Measurements from ENCODE around the genes GOLPH3L, ANXA9 and PIP5K1A.

DNA sequence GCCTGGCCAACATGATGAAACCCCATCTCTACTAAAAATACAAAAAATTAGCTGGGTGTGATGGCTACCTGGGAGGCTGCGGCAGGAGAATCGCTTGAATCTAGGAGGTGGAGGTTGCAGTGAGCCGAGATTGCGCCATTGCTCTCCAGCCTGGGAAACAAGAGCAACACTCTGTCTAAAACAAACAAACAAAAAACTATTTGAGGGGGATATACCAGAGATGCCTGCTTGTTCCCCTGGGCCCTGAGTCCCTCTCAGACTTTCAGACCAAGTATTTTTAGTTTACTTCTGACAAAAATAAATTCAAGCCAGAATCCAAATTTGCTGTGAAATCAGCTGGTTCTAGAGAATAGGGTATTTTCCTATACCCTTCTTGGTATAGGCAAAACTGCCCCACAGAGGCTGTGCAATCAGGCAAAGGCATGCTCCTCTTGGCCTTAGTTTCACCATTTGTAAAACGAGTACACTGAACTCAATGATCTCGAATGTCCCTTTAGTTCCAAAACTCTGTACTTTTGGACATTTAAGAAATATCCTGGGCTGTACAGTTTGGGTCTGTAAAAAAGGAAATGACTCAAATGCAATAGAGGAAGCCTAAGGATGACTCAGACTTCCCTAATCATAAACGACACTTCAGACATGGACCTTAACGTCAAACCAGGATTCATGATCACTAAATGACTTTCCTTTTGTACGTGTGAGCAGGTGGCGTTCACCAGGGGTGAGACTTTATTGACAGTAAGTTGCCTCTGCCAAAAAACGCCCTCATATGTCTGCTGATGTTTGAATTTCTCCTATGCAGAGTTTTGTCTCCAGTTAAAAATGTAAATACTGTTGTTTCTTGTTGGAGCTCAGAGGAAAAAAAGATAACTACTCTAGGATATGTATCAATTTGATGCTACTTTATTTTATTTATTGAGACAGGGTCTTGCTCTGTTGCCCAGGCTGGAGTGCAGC lies 16.1 kb downstream of the ENSA start:
- PRO-cap, 2 experiments: peak in 2 of 2 experiments; most common plus-strand start position 631 of the sequence (in 2); most common minus-strand start position 499 of the sequence (in 1)
- RAMPAGE, long total RNA, 5 experiments: no peak in any of the 5 experiments

DNA sequence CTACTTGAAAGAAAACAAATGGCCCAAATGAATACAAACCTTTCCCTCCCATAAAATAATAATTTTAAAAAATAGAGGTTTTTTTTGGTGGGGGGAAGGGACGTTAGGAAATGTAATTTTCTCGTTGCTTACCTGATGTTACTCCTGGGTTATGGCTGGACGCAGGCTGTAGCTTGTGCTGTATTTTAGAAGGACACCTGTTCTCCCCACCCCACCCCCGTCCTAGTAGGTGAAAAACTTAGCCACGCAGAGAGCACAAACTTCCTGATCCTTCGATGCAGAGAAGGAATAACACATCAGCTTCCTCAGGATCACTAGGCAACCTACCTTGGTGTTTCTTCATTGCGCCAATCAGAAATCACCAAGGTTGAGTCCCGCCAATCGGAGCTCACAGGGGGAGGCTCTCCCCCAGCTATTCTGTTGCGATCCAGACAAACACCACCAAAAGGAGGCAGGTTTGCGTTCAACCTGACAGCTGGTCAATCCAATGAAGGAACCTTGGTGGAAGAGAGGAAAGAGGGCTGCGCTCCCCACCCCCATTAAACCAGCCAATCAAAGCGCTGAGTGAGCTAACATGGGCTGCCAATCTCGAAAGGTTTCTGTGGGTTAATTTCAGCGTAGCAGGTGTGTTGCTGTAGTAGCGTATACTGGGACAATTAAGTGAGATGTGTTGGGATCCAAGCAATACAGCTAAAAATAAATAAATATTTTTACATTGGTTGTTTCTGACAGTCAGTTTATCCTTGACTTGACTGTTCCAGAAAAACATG lies at the start of gene GOLPH3L:
GOLPH3L (minus strand) TSS at position 295 of the 770 bp plus-strand sequence.
- PRO-cap, 2 experiments: peak in 2 of 2 experiments; most common plus-strand start position 444 of the sequence (in 1); most common minus-strand start position 325 of the sequence (in 1)
- RAMPAGE, long total RNA, 5 experiments: start-site peak on the minus strand in 5 of 5 experiments, centred at positions 218 to 293 of the sequence, 17 to 187 reads per replicate

DNA sequence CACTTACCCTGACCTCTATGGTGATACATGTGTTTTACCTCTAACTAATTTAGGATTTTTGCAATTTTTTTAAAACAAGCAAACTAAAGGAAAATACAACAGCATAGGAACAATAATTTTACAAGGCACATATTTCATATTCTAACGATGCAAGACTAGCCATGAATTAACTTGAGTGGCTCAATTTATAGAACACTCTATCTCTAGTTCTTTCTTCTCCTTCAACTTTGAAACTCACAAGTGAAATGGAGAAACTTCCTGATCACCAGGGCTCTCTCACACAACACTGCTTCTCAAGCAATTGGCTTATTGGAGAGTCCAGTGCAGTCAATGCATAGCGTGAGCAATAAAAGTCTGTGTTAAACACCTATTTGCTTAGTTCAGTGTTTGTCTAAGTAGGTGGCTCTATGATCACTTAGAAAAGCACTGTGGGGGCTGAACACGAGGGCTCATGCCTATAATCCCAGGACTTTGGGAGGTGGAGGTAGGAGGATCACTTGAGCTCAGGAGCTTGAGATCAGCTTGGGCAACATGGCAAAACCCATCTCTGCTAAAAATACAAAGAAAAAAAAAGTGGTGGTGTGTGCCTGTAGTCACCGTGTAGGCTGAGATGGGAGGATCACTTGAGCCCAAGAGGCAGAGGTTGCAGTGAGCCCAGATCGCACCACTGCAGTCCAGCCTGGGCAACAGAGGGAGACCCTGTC lies 12.2 kb downstream of the CTSS start:
- PRO-cap, 2 experiments: no peak in any of the 2 experiments
- RAMPAGE, long total RNA, 5 experiments: no peak in any of the 5 experiments

GRCh38 chr1:150843431-150843908 lies 32.9 kb downstream of the ARNT start:
- PRO-cap, 2 experiments: no peak in any of the 2 experiments
- RAMPAGE, long total RNA, 5 experiments: no peak in any of the 5 experiments

GRCh38 chr1:150874665-150875257 lies 1.6 kb downstream of the ARNT start:
- PRO-cap, 2 experiments: no peak in any of the 2 experiments
- RAMPAGE, long total RNA, 5 experiments: no peak in any of the 5 experiments

DNA sequence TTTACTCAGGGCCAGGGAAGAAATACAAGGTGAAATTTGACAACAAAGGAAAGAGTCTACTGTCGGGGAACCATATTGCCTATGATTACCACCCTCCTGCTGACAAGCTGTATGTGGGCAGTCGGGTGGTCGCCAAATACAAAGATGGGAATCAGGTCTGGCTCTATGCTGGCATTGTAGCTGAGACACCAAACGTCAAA lies 16.6 kb downstream of the SETDB1 start:
- PRO-cap, 2 experiments: no peak in any of the 2 experiments
- RAMPAGE, long total RNA, 5 experiments: no peak in any of the 5 experiments

- PRO-cap, 2 experiments: no peak in any of the 2 experiments
- RAMPAGE, long total RNA, 5 experiments: no peak in any of the 5 experiments
These were observed 10.6 kb downstream of the CERS2 start for GRCh38 chr1:150963602-150964789.

DNA sequence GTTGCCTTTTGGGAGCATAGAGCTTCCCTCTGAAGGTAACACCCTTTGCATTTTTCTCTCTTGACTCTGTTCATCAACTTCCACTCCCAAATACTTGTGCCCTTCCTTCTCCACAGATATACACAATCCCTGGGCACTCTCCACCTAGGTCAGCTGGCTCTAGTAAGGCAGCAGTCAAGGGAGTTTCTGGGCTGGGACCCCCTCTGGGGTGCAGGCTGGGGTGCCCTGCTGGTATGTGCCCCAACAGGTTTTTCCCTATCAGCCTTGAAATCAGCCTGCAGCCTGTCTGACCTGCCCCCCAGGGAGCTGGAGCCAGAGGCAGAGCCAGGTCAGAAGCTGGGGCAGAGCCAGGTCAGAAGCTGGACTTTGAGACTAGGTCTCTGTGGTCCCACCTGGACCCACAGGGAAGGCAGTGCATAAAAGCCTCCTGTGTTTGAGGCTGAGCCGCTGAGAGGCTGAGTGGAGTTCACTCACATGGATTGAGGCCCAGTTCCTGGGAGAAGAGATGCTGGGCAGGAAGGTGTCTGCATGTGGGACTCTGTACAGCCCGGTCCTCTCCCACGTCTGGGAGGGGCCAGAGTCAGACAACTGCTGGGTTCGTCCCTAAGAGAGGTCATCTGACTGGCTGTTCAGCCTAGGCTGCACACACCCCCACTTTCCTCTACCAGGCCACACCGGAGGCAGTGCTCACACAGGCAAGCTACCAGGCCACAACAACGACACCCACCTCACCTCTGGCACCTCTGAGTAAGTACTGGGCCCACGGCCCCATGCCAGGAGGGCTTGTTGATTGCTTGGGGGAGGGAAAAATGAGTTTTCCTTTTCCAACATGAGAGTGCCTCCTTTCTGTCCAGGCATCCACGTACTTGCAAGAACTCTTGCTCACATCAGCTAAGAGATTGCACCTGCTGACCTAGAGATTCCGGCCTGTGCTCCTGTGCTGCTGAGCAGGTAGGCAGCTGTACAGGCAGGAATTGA lies at the start of gene ANXA9:
ANXA9 (plus strand) TSS at position 660 of the 978 bp plus-strand sequence.
- PRO-cap, 2 experiments: peak in 1 of 2 experiments; most common plus-strand start position 672 of the sequence (in 1); most common minus-strand start position 526 of the sequence (in 1)
- RAMPAGE, long total RNA, 5 experiments: start-site peak on the plus strand in 2 of 5 experiments, centred at positions 358 to 687 of the sequence, 18 to 21 reads per replicate

- PRO-cap, 2 experiments: no peak in any of the 2 experiments
- RAMPAGE, long total RNA, 5 experiments: no peak in any of the 5 experiments
These were observed 5.0 kb downstream of the MINDY1 start for GRCh38 chr1:151001514-151002299.

GRCh38 chr1:151002352-151003252 lies 4.1 kb downstream of the MINDY1 start:
- PRO-cap, 2 experiments: peak in 1 of 2 experiments; most common plus-strand start chr1:151002976 (in 1); most common minus-strand start chr1:151002802 (in 1)
- RAMPAGE, long total RNA, 5 experiments: no peak in any of the 5 experiments

GRCh38 chr1:151071651-151072001 lies 1.1 kb downstream of the GABPB2 start:
- PRO-cap, 2 experiments: no peak in any of the 2 experiments
- RAMPAGE, long total RNA, 5 experiments: no peak in any of the 5 experiments

DNA sequence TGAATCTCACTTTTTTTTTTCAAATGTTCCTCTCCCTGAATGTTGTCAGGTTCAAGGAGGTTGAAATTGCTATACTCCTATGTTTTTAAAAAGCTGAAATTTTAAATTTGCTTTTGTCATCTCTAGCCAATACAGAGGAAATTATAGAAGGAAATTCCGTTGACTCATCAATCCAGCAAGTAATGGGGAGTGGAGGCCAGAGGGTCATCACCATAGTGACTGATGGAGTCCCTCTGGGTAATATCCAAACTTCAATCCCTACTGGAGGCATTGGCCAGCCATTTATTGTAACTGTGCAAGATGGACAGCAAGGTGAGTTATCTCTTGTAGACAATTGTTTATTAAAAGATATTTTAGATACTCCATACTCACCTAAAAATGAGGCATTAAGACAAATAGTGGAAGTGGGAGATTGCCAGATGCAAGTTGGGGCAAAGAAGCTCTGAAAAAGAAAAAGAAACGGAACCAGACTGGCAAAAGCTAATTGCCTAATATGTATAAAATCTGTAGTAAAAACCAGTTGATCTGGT lies 36.4 kb downstream of the GABPB2 start:
- PRO-cap, 2 experiments: no peak in any of the 2 experiments
- RAMPAGE, long total RNA, 5 experiments: no peak in any of the 5 experiments

- PRO-cap, 2 experiments: no peak in any of the 2 experiments
- RAMPAGE, long total RNA, 5 experiments: no peak in any of the 5 experiments
These were observed 2.9 kb downstream of the SCNM1 start for GRCh38 chr1:151168929-151169147.

- PRO-cap, 2 experiments: peak in 2 of 2 experiments; most common plus-strand start chr1:151198552 (in 2); most common minus-strand start chr1:151198819 (in 2)
- RAMPAGE, long total RNA, 5 experiments: start-site peak on the plus strand in 2 of 5 experiments, at chr1:151198571-151198607 at its widest, 159 to 1,141 reads per replicate
These were observed at the start of gene PIP5K1A for GRCh38 chr1:151198485-151199424. Gene PIP5K1A, plus strand, starts transcription at chr1:151198552.

DNA sequence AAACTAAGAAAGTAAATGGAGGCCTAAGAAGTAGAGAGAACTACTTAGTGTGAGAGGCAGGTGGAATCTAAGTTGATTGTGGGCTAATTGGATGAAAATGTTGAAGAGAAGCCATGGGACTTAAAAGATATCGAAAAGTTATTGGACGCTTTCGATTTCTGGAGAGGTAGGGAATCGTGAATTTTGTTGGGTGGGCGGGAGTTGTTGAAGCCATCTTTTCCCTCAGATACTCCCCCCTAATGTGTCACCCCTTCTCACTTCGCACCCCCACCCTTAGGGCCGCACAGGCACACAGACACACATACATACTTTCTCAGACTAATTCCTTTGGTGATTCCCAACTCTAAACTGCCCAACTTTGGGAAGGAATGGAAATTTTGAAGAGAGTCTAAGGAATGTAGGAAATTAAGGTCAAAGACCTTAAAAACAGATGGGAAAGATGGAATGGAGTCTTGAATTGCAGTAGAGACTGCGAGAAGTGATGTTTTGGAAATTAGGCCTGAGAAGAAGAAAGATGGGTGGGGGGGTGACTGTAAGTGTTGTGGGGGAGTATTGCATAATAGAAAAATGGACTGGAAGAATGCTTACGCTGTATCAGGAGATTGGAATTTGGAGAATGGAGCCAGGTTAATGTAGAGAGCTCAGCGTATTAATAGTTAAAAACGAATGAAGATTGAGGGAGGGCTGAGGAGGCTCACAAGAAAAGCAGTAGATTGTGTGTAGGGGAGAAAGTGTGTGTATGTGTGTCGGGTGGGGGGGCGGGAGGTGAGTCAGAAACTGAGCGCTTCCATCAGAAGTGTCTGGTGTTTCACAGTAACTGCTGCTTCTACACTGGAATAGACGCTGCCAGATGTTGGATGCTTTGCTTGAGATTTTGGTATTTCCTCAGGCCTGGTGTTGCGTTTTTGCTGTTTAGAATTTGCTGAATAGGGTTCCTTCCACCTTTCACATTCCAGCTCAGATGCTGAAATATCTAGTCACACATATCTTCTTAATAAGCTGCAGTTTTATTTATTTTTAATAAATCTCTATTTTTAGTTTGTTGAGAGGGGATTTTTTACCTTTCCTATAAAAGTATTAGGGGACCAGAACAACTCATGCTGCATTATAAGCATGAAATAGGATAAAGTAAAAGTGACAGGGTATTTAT lies 1.7 kb downstream of the PIP5K1A start:
- PRO-cap, 2 experiments: peak in 2 of 2 experiments; most common plus-strand start position 597 of the sequence (in 1); most common minus-strand start position 350 of the sequence (in 1)
- RAMPAGE, long total RNA, 5 experiments: no peak in any of the 5 experiments

DNA sequence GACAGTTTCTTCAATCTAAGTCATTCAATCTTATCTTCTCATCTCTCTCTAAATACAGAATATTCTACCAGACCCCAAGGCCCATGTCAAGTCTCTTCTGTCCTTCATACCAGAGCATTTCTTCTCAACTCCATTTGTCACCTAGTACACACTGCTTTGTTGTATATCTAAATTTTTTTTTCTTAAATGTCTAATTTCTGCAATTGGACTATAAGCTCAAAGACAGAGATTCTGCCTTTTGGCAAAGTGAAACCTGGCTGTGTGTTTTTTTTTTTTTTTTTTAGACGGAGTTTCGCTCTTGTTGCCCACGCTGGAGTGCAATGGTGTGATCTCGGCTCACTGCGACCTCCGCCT lies 22.0 kb downstream of the ZNF687 start:
- PRO-cap, 2 experiments: peak in 2 of 2 experiments; most common minus-strand start position 275 of the sequence (in 2)
- RAMPAGE, long total RNA, 5 experiments: no peak in any of the 5 experiments

- PRO-cap, 2 experiments: peak in 1 of 2 experiments; most common plus-strand start chr1:151310136 (in 1); most common minus-strand start chr1:151309992 (in 1)
- RAMPAGE, long total RNA, 5 experiments: no peak in any of the 5 experiments
These were observed 17.3 kb downstream of the PI4KB start for GRCh38 chr1:151309869-151310425.

GRCh38 chr1:151401022-151401709 lies 1.8 kb downstream of the PSMB4 start:
- PRO-cap, 2 experiments: peak in 1 of 2 experiments; most common minus-strand start chr1:151401556 (in 1)
- RAMPAGE, long total RNA, 5 experiments: no peak in any of the 5 experiments

DNA sequence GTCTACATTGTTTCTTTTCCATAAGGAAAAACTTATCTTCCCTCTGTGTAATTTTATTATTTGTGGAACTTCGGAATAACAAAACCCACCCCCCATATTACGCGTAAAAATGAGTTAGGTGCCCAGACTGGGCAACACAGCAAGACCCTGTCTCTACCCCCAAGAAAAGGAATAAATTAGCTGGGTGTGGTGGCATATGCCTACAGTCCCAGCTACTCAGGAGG lies 20.4 kb downstream of the PSMB4 start:
- PRO-cap, 2 experiments: no peak in any of the 2 experiments
- RAMPAGE, long total RNA, 5 experiments: no peak in any of the 5 experiments

DNA sequence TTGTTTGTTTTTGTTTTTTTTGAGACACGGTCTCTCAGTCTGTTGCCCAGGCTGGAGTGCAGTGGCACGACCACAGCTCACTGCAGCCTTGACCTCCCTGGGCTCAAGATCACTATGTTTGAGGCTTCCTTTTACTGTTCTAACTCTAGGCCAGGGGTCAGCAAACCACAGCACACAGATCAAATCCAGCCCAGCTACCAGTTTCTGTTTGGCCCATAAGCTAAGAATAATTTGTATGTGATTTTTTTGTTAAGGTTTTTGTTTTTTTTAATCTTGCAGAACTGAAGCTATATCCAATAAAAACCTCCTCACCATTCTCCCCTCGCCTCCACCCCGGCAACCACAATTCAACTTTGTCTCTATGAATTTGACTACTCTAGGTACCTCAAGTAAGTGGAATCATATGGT lies 25.8 kb downstream of the PSMB4 start:
- PRO-cap, 2 experiments: no peak in any of the 2 experiments
- RAMPAGE, long total RNA, 5 experiments: no peak in any of the 5 experiments

All from thyroid gland (tissue), 7 donors.